ENCODE measurements around the gene SERPINB6.

DNA sequence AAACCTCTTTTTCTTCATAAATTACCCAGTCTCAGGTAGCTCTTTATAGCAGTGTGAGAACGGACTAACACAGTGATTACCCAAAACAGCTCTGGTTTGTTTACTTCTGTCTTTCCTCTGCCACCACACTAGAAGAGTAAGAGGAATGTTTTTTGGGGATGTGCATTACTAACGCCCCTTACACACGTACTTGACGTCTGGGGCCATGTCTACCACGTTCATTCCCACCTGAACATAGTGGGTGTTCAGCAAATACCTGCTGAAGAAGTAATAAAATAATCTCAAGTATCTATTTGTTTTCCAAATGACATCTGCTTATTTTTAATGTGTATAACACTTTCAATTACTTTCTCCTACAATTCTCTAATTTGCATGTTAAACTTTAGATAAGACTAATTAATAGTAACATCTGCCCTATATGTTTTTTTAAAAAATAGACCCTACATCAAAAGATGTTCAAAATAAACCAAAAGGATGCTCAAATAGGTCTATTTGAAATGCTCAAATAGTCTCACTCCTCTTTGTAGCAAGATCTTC is 34.2 kb downstream of the GMDS start:
- RRBS, result no CpG with 5 or more reads among the region's 5 CpGs

DNA sequence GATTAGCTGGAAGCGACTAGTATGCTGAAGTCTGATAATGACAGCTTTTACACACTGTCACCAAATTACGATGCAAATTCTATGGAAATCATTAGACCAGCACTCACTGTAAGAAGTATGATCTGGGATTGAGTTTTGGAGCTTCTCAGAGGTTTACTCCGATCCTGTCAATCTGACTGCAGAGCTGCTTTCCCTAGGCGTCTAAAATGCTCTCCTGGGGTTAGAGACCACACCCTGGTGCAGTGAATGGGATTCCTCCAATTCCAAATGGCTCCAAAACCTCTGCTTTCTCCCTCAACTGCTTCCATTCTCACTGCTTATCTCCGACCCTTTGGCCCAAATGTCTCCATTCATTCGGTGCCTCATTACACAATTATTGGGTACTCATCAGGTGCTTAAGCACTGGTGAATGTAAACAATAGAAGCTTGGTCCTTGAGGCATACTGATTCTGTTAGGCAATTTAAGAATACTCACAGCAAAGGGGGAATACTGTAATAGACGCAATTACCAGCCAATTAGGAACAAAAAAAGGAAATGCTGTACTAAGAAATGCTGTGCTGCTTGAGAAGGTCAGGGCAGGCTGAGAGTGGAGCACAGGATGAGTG is 23.2 kb downstream of the GMDS start:
- RRBS, result no CpG with 5 or more reads among the region's 7 CpGs

DNA sequence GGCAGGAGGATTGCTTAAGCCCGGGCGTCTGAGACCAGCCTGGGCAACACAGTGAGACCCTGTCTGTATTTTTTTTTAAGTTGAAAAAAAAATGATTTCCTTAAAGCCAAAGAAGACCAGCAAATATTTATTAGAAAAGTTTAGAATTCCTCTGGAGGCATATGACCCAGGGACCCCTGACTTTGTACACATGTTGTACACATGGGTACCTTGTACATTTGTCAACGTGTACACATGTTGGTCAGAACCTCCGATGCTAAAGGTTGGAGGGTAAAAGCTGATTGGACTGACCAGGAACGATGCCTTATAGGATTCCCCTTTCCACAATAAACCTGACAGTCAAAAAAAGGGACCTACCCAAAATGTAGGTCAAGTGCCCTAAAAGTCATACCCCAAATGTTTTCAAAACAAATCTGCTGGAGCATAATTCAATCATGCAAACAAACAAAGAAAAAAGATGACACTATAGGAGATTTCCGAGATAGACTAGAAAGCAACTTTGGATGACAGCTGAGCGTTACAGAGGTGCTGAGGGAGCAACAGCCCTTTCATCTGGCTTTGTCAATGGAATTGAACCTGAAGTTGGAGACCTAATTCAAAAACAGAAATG is 102.6 kb upstream of the GMDS start:
- RRBS, result no CpG with 5 or more reads among the region's 7 CpGs

- RRBS, result no CpG with 5 or more reads among the region's 9 CpGs
Observed at GRCh38 chr6:2379140-2379758, 133.8 kb upstream of the GMDS start.

- RRBS, result 66% methylated on average over 11 of the region's 12 CpGs
Observed at GRCh38 chr6:2450559-2450859, 205.1 kb upstream of the GMDS start.

- RRBS, result no CpG with 5 or more reads among the region's 5 CpGs
Observed at GRCh38 chr6:2777325-2778181, 12.4 kb downstream of the WRNIP1 start.

DNA sequence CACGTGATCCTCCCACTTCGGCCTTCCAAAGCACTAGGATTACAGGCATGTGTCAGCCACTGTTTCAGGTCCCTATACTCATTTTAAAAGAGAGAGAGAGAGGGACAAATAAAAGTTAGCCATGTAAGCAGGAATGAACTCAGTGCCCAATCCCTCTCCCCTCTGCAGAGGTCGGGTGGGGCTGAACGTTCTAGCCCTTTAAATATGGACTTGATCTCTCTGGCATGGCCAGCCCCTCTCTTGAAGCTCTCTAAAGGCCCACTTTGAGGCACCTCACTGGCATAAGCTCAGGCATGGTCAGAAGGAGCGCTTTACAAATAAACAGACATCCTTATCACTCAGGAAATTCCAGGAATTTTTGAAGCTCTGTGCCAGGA is 9.0 kb upstream of the SERPINB1 start:
- RRBS, result no CpG with 5 or more reads among the region's 5 CpGs

GRCh38 chr6:2853071-2853352 is 11.3 kb upstream of the SERPINB1 start:
- RRBS, result no CpG with 5 or more reads among the region's 5 CpGs

- RRBS, result no CpG with 5 or more reads among the region's 20 CpGs
Observed at GRCh38 chr6:2854772-2855615, 13.3 kb upstream of the SERPINB1 start.

GRCh38 chr6:2962591-2963026 is 8.8 kb downstream of the SERPINB6 start:
- RRBS, result no CpG with 5 or more reads among the region's 3 CpGs

DNA sequence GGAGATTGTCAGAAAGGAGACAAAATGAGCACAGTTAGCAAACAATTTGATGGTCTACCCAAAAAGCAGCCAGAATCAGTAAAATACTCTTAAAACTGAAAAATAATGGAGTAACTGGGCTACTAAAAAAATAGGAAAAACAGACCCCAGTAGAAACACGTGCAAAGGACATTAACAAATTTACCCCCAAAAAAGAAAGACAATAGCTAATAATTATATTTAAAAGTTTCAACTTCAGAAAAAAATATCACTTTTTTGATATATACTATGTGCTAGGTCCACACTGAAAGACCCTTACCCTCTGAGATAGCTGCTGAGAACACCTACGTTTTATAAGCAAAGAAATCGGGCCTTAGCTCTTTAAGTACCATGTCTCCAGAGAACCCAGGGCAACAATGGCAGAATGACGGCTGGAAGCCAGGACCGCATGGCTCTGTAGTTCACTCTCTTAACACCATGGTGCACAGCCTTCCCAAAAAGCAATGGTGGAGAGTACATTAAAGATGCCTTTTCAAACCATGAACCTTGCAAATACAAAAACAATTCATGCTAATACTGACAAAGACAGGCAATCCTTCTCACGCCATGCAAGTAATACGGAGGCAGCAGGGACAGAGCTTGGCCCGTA is 8.2 kb downstream of the SERPINB6 start:
- RRBS, result no CpG with 5 or more reads among the region's 8 CpGs

DNA sequence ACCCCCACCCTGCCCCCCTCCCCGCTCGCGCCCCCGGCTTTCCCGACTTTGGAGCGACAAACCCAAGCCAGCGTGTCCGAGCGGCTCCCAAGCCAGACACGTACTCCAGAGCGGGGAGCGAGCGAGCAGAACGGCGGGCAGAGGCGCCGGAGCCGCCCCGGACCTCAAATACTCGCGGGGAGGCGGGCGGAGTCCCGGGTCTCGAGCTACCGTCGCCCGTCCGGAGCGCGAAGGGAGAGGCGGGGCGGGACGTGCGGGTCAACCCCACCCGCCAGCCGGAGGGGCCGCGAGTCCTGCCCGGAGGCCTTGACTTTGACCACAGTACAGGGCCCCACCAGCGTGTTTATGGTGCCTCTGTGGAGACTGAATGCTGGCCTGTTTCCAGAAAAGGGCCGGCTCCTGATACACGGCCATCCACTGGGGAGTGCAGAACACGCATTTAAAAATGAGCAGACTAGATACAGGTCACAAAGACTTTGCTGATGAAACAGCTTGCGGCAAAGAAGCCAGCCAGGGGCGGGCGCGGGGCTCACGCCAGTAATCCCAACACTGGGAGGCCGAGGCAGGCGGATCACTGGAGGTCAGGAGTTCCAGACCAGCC is at the start of gene SERPINB6:
Gene SERPINB6 (minus strand): TSS at position 139 of the 601 bp plus-strand sequence.
- RRBS, result 2% methylated on average over 20 of the region's 51 CpGs

DNA sequence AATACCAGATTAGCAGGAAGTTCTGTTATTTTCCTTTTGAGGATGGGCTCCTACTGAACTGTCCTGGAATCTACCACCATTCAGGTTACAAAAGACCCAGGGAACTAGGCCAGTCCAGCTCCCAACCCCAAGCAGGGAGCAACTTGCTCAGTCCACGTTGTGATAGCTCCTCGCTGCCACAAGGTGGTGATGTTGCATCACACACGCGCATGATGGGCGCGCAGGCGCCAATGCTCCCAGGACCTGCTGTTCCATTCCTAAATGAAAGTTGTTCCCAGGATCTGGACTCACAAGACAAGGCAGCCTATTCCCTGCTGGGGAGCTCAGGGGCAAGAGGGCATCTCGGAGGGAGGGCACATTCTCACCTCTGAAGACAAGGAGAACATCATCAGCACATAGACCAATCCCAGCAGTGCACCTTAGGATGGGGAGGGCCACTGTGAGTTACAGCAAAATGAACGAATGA is 1.4 kb upstream of the NQO2 start:
- RRBS, result no CpG with 5 or more reads among the region's 9 CpGs

DNA sequence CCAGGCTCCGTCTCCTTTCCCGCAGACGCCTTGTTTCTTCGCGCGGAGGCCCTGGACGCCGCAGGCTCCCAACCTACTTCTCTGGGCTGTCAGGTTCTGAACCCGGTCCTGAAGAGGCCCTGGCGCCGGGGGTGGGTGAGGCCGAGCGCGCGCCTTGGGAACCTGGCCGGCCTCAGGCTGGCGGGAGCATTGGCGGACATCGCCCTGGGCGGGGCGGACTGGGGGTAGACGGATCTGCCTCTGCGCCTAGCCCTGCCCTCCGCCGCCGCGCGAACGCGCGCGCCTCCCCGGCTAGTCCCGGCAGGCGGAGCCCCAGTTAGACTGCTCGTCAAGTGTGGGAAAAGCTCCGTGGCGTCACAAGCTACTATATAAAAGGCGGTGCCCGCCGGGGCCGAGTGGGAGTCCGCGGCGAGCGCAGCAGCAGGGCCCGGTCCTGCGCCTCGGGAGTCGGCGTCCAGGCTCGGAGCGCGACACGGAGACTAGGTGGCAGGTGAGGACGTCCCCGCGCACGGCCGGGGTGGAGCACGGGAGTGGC is 4.7 kb upstream of the RIPK1 start:
- RRBS, result 2% methylated on average over 23 of the region's 61 CpGs

DNA sequence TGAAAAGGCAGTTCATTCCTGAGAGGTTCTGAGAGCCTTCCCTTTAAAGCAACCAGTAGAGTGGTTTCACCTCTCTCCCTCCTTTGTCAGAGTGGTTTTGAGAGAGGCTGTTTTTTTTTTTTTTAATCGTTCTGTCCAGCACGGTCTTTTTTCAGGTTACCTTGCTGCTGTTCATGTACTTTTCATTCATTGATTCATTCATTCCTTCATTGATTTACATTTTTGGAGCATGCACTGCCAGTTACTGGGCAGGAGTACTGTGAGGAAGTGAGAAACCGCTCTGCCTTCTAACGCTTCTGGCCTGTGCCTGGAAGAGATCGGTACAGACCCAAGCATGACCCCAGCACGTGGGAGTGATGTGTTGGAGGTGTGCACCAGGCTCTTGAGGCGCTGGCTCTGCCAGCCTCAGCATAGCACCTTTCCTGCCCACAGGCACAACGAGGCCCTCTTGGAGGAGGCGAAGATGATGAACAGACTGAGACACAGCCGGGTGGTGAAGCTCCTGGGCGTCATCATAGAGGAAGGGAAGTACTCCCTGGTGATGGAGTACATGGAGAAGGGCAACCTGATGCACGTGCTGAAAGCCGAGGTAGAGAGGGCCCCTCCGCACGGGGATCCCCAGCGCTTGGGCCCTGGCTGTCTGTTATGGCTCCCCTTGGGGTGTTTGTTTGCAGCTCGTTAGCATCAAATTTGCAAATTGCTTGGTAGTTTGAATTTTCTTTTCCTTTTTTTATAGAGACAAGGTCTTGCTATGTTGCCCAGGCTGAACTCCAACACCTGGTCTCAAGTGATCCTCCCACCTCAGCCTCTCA is 9.3 kb downstream of the RIPK1 start:
- RRBS, result no CpG with 5 or more reads among the region's 17 CpGs

DNA sequence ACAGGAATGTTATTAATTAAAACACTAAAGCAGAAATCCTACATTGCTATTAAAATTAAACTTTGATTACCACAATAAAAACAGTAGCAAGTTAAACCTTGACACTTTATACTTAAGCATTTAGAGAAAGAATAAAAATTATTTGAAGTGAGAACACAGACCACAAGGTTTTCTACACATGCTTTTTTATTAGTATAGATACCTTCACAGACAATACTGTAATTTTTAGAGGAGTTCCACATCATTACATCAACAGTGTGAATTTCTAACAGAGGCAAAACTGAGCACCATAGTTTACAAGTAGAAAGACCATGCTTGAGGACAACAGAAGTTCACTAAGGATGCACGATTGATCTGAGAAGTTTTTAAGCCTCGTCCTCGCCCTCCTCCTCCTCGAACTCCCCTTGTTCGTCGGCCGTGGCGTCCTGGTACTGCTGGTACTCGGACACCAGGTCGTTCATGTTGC is 3.8 kb downstream of the TUBB2A start:
- RRBS, result no CpG with 5 or more reads among the region's 10 CpGs

DNA sequence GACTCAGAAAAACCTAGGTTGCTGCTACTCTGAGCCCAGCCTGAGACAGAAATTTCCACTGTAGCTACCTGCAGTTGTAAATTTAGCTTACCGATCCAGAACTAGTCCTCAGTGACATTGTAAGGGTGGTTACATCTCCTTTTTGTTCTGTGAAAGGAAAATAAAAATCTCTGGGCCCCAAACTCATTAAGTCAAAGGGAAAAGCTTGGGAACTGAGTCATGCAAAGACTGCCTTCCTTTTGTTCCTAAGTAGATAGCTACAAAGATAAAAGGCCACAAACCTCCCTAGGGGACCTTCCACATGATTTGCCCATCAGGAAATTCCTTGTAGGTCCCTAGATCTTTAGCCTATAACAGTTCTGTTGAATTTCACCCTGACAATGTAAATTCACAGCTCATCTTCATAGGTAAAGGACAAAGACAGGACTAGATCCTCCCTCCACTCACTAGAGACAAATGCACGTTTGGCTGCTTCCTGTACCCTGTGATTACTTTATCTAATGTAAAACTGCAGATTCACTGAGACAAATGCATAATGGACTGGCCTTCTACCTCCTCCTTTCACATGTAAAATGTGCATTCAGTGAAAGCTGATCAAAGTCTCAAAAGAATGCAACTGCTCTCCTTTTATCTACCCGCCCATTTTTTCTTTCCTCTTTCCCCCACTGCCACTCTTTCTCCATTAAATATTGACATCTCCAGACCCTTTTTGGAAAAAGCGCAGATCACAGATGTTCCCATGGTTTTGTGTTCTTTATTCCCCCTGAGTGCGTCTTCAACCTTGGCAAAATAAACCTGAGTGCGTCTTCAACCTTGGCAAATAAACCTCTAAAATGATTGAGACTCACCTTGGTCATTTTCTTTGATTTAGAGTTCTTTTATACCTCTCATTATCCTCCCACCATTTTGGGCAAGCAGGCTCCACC is 8.9 kb upstream of the TUBB2A start:
- RRBS, result no CpG with 5 or more reads among the region's 6 CpGs

GRCh38 chr6:3193399-3193842 is 34.0 kb downstream of the TUBB2B start:
- RRBS, result no CpG with 5 or more reads among the region's 18 CpGs

GRCh38 chr6:3203059-3203711 is 24.3 kb downstream of the TUBB2B start:
- RRBS, result no CpG with 5 or more reads among the region's 6 CpGs

- RRBS, result no CpG with 5 or more reads among the region's 9 CpGs
Observed at GRCh38 chr6:3328041-3328395, 69.3 kb downstream of the PSMG4 start.